Tibial artery (tissue), 1 donor: ENCODE results near the gene RILP.

- PRO-cap: no peak
These were observed 59.2 kb downstream of the ABR start for GRCh38 chr17:1120444-1121017.

DNA sequence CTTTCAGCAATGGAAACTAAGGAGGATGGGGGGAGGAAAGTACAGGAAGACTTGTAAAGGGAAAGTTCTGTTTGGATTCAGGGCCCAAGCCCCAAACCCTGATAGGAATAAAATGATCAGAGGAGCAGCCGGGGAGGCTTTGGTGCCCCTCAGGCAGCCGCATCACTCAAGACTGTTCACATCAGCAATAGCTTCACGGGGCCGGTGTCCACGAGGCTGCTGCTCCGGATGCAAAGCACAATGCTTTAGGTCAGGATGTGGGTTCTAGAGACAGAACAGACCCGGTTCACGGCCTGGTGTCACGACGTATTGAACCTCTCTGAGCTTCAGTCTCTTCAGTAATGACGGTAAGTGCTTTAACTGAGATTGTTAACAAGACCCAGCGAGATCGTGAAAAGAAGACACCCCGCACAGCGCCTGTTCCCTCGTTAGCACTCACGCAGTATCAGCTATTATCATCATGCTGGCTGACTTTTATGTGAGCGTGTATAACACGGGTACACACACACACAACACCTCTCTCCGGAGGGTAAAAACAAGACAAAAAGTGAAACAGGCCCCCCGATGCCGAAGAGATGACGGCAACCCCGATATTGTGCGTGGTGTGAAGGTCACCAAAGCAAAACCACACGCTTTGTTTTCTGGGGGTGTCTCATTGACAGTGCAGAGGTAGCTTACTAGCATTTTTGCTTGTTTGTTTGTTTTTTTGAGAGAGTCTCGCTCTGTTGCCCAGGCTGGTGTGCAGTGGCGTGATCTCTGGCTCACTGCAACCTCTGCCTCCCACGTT, 21.4 kb upstream of the ABR start:
- PRO-cap: no peak

- PRO-cap: unidirectional peak, minus-strand start at chr17:1231615
These were observed 38.8 kb upstream of the BHLHA9 start for GRCh38 chr17:1231399-1231799.

- PRO-cap: no peak
These were observed 47.5 kb downstream of the YWHAE start for GRCh38 chr17:1352490-1352856.

DNA sequence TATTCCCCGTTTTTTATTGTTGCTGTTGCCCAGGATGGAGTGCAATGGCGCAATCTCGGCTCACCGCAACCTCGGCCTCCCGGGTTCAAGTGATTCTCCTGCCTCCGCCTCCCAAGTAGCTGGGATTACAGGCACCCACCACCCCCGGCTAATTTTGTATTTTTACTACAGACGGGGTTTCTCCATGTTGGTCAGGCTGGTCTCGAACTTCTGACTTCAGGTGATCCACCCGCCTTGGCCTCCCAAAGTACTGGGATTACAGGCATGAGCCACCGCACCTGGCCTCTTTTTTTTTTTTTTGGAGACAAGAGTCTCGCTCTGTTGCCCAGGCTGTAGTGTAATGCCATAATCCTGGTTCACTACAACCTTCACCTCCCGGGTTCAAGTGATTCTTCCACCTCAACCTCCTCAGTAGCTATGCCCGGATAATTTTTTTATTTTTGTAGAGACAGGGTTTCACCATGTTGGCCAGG, 3.3 kb downstream of the YWHAE start:
- PRO-cap: no peak

GRCh38 chr17:1467802-1468379, 11.9 kb upstream of the CRK start:
- PRO-cap: no peak

GRCh38 chr17:1474404-1475168, 17.9 kb downstream of the MYO1C start:
- PRO-cap: no peak

DNA sequence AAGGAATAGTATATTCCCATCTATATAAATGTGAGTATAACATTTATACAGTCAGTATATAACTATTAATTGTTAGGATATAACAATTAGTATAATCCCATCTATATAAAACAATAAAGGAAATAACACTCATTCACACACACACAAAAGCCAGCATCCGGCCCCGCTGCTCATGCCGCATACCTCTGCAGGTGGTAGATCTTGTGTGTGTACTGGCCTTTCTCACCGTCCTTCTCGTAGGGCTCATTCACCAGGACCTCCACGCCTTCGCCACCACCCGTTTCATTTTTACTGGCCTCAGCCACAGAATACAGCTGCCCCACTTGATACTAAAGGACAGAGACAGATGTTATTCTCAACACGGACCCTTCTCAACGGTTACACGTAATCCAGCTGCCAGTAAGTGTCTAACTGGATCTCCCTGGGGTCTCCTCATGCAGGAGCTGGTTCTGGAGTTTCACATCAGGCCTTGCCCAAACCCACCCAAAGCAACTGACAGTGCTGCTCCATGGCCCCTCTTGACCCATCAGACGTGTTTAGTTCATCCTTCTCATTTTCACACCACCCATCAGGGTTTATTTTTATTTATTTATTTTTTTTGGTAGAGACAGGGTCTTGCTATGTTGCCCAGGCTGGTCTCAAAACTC, 9.6 kb downstream of the PITPNA start:
- PRO-cap: no peak

DNA sequence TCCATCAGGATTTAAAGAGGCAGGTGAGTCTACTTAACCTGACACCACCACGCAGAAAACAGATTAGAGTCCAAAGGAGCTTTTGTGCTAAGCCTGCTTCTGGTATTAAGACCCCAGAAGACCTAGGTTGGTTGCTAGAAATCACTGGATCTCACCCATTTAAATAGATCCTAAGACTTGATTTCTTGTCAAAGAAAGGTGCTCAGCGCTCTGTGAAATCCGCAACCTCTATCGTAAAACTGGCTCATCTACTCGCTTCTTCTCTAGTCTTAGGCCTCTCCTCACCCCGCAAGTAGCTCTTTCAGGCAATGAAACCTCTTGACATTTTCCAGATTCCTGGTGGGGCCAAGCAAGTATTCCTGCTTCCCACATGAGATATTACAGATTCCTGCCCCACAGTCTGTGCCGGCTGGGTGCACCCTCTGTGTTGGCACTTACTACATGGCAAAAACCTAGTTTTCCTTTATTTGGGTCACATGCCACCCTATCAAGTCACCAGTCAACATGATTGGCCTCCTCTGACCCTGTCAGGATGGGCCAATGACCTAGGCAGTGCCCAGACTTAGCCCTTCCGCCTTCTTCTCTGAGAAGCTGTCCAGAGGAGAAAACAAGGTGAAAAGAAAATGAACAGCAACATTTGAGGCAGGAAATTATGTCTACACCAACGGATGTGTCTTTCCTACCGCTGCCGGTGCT, 8.9 kb downstream of the PITPNA start:
- PRO-cap: no peak

- PRO-cap: no peak
These were observed 908 bp downstream of the PITPNA start for GRCh38 chr17:1561591-1562176.

DNA sequence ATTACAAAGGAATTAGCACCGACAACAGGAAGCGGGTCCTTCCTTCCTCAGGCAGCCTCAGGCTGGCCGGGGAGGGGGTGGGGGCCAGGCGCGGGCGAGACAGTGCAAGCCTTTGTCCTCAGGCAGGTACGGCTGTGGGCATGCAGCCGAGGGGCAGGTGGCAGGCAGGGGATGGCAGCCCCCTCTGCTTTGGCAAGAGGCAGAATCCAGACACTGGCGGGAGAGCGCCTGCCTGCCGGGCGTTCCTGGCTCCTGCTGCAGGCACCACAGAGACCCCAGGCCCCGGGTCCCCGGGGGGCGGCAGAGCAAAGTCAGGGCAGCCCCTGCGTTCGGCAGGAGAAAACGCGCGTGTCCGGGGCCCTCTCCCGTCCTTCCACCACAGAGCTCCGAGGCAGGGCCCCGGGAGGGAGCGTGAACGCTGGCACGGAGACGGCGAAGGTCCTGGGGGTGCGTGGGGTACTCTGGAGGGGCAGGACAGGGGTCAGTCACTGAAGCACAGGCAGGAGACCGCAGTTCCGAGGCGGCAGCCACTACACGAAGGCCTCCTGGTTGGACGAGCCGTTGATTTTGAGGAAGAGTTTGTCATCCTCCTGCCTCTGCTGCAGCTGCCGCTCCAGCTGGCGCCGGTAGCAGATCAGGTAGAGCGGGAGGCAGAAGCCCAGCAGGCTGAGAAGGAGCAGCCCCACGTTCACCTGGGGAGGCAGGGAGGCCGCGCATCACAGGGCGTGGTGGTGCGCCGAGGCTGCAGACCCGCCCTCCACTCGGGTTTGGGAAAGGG, 12.7 kb upstream of the PITPNA start:
- PRO-cap: no peak

GRCh38 chr17:1649759-1650474, at the start of gene RILP:
Gene RILP (minus strand): TSS chr17:1649866.
- PRO-cap: bidirectional peak, plus-strand start at chr17:1650165, minus-strand start at chr17:1650077

DNA sequence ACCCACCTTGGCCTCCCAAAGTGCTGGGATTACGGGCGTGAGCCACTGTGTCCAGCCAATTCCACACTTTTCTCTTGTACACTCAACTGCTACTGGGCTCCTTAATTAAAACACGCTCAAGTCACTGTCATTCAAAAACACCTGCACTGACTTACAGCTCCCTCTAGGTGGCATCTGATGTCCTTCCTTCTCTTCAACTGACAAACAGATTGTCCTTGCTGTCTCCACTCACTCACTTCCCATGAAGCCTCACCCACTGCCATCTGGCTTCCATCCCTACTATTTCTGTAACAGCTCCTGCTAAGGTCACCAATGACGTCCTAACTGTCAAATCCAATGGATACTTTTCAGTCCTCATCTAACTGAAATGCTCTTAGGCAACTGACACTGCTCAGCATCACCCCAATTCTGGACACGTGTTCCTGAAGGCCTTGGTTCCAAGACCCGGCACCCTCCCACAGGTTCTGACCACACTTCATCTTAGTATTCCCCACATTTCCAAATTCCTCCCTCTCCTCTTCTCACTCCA, 15.3 kb downstream of the PRPF8 start:
- PRO-cap: no peak

DNA sequence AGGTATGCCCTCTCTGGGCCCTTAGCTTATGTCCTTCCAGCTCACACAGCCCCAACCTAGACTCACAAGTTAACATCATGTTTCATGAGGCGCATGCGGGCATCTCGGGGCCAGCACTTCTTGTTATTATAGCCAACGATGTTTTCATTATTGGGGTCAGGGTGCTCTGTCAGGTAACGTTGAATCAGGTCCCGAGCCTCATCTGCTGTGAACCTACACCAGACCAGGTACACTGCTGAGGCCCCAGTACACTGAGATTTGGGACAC, 11.1 kb downstream of the PRPF8 start:
- PRO-cap: no peak

DNA sequence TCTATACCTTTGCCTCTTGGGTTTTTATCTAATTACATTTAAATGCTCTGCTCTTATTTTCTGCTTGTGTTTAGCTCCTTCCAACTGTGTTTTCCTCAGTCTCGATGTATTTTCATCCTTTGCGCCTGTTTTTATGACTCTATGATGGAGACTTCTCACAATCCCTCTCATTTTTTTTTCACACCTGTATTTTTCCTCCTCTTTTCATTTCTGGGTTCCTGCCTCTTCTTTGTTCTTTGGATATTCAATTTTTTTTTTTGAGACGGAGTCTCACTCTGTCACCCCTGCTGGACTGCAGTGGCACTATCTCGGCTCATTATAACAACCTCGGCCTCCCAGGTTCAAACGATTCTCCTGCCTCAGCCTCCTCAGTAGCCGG, 5.7 kb downstream of the TLCD2 start:
- PRO-cap: no peak

DNA sequence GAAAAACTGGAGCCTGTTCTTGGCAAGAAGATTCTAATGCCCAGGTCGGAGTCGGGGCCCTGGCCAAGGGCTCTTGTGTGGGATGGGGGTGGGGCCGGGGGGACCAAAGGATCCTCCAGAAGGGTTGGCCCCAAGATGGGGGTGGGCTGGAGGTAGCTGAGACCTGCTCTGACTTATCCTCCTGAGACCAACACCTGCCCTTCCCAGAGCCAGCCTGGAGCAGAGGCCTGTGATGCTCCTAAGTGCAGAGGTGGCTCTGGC, 292 bp downstream of the SERPINF2 start:
- PRO-cap: no peak

DNA sequence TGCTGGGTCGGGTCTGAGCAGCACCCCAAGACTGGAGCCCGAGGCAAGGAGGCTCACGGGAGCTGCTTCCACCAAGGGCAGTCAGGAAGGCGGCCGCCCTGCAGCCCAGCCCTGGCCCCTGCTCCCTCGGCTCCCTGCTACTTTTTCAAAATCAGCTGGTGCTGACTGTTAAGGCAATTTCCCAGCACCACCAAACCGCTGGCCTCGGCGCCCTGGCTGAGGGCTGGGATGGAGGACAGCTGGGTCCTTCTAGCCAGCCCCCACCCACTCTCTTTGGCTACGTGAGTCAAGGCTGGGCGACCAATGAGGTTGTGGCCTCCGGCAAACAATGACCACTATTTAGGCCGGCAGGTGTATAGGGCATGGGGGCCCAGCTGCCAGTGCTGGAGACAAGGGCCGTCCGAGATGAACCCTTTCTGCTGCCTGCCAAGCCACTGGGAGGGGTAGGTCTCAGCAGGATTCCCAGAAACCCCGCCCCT, 620 bp downstream of the SERPINF1 start:
- PRO-cap: unidirectional peak, minus-strand start at position 418 of the sequence

DNA sequence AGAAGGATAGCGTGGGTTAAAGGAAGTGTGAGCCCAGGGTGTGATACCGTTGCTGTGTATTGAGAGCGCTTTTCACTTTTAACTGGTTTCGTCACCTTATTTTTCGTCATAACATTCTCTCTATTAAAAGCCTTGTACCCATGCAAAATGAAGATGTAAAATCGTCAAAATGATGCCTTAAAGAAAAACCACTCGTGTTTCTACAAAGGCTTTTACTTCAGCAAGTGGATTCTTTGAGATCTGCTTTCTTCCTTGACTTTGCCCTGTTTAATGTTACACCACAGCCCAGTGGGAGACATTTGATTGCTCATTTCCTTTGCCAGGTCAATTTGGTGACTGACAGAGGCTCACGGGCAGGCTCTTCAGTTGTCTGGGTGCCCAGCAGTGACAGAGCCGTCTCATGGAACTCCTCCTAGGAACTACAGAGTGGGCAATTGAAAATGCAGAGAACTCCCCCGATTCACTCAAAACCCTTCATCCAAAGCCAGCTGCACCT, 61.2 kb downstream of the RPA1 start:
- PRO-cap: no peak

DNA sequence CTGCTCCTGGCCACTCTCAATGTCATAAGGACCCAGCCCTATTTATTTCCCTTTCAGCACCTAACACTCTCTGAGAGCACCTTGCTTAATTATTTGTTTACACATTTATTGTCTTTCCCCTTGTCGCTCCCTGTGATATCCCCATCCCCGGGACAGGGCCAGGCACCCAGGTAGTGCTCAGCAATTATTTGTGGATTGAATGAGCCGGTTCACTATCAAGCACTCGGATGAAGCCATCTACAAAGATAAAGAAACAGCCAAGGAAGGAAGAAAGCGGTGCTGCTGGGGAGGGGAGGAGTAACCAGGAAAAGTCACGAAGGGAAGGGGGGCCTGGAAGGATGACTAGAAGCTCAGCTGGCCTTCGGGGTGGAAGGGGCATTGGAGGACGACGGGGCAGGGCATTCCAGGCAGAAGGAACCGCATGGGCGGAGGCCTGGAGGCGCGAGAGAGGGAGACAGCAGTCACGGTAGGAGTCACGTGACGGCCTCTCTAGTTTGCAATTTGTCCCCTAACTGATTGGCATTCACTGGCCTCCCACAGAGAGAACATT, 64.1 kb downstream of the RTN4RL1 start:
- PRO-cap: no peak

- PRO-cap: no peak
These were observed 45.6 kb downstream of the RTN4RL1 start for GRCh38 chr17:1979509-1979971.